ENCODE results near the gene CYBRD1.

- RRBS = no CpG with 5 or more reads among the region's 3 CpGs
These were observed 259.6 kb upstream of the SP5 start for GRCh38 chr2:170455483-170455994.

- RRBS = no CpG with 5 or more reads among the region's 6 CpGs
These were observed 209.3 kb upstream of the SP5 start for GRCh38 chr2:170505758-170506404.

DNA sequence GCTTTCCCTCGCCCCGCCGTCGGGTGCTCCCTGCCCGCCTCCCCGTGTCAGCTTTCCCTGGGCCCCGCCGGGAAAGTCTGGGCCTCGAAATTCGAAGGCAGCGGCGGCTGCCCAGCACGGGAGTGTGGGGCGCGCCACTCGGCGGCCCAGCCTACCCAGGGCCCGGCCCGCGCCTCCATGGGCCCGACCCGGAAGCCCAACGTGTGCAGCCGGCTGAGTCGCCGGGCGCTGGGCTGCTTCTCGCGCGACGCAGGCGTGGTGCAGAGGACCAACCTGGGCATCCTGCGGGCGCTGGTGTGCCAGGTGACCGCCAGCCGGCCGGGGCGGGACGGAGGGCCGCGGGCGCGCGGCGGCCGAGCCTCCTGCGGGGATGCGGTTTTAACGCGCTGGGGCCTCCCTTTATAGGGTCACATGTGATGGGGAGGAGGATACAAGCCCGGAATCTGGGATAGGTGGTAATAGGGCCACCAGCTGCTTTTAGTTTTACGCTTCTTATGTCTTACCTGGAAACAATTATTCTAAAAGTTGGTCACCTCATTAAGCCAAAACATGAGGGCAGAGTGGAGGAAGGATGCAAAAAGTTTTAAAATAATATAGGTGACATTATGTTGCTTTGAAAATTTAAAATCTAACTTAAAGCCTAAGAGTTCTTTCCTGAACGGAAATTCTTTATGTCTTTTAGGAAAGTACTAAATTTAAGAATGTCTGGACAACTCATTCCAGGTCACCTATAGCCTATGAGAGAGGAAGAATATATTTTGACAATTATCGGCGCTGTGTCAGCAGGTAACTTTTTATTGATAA is 577 bp downstream of the DCAF17 start:
- RRBS = 1% methylated on average over 16 of the region's 55 CpGs

- RRBS = no CpG with 5 or more reads among the region's 6 CpGs
These were observed 4.7 kb upstream of the CYBRD1 start for GRCh38 chr2:171517633-171517840.

DNA sequence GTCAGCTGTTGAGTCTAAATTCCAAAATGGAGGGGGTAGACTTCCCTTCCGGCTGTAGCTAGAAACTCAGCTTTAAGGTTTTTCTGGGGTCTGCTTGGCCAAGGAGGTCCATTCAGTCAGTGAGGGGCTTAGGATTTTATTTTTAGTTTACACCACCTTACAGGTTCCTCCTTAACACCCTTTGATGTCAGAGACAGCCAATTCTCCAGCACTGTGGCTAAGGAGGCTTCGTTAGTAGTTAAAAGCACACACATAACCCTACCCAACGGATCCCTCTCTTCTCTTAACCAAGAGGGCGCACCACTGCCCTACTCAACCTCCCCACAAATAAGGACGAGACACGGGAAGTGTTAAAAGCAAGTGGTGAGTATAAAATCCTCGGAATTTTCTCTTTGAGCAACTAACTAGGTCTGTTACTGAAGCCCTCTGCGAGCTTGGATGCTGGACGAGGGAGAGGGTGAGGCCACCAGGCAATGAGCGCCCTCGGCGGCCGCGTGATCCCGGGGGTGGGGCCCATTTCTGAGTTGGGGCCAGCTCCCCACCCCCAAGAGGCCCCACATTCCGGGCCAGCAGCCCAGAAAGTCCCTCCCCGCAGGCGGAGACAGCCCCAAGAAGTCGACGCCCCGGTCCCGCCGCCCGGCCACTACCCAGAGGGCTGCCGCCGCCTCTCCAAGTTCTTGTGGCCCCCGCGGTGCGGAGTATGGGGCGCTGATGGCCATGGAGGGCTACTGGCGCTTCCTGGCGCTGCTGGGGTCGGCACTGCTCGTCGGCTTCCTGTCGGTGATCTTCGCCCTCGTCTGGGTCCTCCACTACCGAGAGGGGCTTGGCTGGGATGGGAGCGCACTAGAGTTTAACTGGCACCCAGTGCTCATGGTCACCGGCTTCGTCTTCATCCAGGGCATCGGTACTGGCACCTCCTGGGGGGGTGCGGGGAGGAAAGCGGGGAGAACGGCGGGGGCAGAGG is at the start of gene CYBRD1:
Gene CYBRD1, plus strand, starts transcription at position 640 of the 964 bp plus-strand sequence.
- RRBS = 2% methylated on average over 7 of the region's 47 CpGs

- RRBS = no CpG with 5 or more reads among the region's 2 CpGs
These were observed 32.9 kb downstream of the CYBRD1 start for GRCh38 chr2:171555133-171555539.

DNA sequence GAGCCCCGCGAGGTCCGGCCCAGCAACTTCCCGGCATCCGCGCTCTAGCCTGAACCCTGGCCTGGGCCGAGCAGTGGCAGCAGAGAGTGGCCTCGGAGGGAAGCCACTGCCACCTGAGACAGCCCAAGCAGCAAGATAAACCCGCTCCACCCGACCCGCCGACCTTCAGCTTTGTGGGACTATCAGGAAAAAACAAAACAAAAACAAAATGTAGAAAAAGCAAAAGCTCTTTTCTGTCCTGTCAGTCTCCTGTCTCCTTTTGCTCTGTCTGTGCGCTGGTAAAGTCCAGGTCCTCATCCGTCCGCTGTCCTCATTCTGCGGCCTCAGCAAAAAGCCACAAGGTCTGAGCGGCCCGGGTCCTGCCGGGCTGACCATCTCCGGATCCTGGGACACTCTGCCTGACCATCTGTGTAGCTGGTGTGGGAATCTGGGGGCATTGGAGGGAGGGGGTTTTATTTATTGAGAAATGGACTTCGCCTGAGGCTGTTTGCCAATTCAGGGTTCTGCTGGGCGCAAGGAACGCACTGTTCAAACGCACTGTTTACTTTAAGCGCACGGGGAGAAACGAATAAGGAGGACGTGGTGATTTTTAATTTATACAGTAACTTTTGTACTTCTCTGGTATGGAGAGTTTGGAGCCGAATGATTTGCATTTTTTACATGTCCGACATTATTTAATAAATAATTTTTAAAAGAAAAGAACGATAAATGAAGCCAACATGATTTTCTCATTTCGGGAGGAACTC is 3.3 kb downstream of the DLX1 start:
- RRBS = 3% methylated on average over 3 of the region's 32 CpGs

DNA sequence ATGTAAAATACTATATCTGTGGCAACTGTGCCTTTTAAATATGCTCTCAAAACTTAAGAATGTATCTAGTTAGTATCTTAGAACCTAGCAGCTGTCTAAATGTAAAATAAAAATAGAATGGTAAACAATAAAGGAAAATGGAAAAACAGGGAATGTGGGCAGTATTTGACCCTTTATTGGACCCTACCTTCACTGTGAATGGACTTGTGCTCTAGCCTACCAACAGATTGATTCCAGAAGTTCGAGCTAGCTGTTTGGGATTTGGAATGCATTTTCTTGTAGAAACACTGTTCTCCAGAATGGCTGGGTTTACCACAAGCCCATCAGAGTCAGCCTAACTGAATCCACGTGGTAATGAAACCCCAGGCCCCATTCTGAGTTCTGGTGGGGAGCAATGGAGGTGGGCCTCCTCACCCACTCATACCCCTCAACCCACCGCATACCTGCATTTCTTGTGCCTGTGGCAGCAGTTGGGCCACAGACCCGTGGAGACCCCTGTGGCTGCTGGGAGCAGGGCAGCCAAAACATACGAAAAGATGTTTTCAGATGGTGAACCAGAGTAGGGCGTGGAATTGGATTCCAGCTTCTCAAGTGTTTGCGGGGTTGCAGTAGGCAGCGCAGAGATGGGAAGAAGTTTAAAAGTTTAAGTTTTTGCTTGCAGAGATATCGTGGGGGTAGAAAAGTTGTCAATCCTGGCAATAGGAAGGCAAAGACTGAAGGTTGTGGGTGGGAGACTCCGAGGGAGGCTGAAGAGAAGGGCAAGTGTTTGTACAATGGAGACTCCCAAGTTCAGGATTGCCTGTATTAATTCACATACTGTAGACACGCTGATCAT is 50.9 kb downstream of the ITGA6 start:
- RRBS = no CpG with 5 or more reads among the region's 11 CpGs

DNA sequence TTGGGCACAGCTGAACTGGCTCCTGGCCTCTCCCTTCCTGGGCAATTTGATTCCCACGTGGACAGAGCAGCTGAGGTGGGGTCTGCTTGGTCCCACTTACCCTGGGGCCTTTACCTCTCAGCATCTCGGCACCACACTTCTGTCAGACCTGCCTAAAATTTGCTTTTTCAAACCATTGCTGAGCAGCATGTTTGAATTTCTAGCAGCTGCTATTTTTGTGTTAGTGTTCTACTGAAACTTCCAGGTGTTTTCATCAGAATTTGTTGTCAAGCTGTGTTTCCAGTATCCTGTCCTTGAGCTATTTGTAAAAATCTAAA is 63.8 kb upstream of the PDK1 start:
- RRBS = no CpG with 5 or more reads among the region's 2 CpGs

DNA sequence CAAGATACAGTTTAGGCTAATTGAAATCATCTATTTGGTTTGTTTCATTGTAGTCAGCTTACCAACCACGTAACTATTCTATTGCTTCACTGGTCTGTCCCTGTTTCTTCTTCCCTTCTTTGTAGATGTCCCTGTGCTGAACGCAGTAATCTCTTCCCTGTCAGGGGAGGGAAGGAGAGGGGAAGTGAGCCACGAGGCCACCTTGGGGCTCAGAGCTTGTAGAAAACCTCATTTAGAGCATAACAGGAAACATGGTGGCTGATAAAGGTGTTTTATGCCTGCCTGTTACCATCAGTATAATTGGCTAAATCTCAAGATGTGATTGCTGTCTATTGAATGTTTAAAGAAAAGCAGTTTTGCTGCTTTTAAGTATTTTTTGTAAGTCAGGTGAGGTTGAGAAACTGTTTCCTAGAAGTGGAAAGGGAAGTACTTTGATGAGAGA is 59.8 kb upstream of the PDK1 start:
- RRBS = no CpG with 5 or more reads among the region's 3 CpGs

DNA sequence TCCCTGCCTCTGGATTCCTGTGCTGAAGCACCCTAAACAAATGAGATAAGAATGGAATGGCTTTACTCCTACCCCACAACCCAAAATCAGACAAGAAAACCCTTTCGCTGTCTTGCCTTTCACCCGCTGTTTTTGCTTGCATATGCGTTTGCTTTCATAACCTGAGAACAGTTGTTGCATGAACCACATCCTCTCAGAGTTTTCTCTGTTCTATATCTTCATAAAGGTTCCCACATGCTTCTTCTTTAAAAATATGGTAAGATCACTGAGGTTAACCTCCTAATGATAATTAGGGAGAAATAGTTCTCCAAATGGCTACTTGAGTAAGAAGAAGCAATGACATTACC is 132.1 kb upstream of the MAP3K20 start:
- RRBS = no CpG with 5 or more reads among the region's 3 CpGs

- RRBS = no CpG with 5 or more reads among the region's 3 CpGs
These were observed 119.4 kb downstream of the MAP3K20 start for GRCh38 chr2:173195016-173195570.

- RRBS = no CpG with 5 or more reads among the region's 1 CpG
These were observed 129.9 kb downstream of the MAP3K20 start for GRCh38 chr2:173205603-173205898.

DNA sequence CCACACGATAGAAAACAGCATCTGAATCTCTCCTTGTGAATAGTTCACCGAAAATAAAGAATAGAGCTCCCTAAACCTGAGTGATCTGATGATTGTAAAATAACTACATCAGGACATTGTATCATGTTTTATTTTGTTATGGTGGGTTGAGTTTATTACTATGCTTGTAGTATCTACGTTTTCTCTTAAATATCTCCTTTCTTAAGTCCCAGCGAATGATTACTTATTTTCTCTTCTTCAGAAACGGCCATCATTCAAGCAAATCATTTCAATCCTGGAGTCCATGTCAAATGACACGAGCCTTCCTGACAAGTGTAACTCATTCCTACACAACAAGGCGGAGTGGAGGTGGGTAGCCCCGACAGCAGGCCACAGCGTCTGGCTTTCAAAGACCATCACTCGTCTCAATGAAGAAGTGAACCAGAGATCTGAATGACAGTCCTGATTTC is 133.9 kb downstream of the MAP3K20 start:
- RRBS = no CpG with 5 or more reads among the region's 10 CpGs

GRCh38 chr2:173287433-173287949 is 67.2 kb upstream of the CDCA7 start:
- RRBS = no CpG with 5 or more reads among the region's 4 CpGs

- RRBS = no CpG with 5 or more reads among the region's 6 CpGs
These were observed 775 bp upstream of the CDCA7 start for GRCh38 chr2:173353986-173354208.

GRCh38 chr2:173463073-173463643 is 108.5 kb downstream of the CDCA7 start:
- RRBS = no CpG with 5 or more reads among the region's 6 CpGs

DNA sequence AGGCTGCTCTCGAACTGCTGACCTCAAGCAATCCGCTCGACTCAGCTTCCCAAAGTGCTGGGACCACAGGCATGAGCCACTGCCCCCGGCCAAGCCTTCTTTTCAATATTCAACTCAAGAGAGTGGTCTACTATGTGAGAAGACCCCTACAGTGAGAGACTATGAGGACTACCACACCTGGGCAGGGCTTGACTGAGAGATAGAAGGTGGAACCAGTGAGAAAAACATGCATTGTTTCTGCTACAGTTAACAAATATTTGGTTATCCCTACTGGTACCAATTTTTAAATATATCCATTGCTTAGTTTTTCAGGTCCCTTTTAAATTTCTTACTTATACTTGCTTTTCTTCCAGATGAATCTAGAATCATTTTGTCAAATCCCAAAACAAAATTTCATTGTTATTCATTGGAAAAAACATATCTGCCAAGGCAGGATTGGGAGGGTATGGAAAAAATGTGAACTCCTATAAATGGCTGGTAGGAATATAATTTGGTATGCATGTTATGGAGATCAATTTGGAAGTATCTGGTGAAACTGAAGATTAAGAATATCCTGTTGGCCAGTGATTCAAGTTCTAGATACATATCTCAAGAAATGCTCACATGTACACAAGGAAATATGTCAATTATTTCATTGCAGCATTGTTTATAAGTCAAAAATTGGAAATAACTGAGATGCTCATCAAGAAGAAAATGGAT is 63.1 kb downstream of the SP3 start:
- RRBS = no CpG with 5 or more reads among the region's 4 CpGs